ENCODE measurements around the genes LCE1D, S100A12 and RPS27.

- RRBS = 12% methylated on average over 2 of the region's 6 CpGs
Observed at GRCh38 chr1:152796479-152796988, at the start of gene LCE1D. LCE1D (plus strand) TSS chr1:152796721.

- RRBS = no CpG with 5 or more reads among the region's 1 CpG
Observed at GRCh38 chr1:153375451-153376045, at the start of gene S100A12. S100A12 (minus strand) TSS chr1:153375621.

GRCh38 chr1:153390055-153390350, 870 bp downstream of the S100A8 start:
- RRBS = no CpG with 5 or more reads among the region's 4 CpGs

DNA sequence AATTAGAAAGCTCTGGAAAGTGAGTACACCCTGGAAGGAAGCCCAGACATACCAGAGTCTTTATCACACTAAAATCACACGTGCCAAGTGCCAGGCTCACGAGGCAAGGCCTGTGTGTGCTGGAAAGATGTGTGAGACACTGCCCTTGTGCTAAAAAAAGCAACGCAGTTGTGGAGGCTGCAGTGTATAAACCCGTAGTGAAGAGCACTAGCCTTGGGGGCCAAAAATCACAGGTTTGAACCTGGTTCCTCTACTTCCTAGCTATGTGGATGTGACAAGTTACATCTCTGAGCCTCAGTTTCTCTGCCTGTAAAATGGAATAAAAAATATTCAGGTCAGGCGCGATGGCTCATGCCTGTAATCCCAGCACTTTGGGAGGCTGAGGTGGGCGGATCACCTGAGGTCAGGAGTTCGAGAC, 28.4 kb upstream of the S100A7 start:
- RRBS = no CpG with 5 or more reads among the region's 8 CpGs

DNA sequence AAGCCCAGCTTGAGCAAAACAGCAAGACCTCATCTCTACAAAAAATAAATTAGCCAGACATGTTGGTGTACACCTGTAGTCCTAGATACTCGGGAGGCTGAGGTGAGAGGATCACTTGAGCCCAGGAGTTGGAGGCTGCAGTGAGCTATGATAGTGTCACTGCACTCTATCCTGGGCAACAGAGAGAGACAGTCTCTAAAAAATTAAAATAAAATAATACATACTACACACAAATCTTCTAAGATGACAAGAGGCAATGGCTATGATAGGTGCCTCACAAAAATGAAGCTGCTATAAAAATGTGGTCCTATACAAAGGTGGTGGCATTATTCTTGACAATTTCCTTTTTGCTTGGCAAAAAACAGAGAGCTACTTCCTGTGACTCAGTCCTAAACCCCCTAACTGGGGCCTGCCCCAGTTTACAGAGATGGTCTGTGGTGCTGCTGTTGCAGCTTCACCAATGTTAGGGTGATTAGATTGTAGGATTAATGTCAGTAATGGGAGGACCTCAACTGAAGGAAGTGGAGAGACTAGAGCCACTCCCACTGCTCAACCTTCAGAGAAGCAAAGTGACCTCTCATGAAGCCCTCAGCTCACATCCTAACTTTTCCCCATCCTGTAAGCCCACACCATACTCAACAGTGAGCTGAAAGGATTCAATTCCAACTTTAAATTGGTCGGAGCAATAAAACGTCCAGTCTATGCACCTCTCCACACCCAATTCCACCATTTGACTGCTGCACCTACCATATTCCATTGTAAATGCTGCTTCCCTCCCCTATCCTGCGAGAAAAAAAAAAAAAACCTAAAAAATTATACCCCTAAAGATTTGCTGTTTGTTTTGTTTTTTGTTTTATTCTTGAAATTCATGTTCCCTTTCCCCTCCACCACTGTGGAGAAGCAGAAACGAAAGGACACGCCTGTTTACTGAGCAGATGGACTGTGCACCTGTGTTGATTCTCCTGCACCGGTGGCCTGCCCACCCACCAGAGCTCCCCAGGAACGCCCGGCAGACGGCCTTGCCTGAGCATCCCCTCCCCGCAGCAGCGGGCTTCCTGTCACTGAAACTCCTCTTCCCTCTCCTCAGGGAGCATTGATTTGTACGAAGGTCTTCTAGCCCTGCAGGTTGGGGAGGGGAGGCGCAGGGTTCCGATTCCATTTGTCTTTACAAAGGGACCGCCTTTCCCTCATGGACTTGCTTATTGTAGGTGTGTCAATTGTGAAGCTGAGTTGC, 3.5 kb downstream of the S100A6 start:
- RRBS = 19% methylated on average over 2 of the region's 16 CpGs

GRCh38 chr1:153538272-153538792, 2.4 kb downstream of the S100A5 start:
- RRBS = no CpG with 5 or more reads among the region's 7 CpGs

GRCh38 chr1:153598682-153599250, 14.2 kb downstream of the S100A16 start:
- RRBS = no CpG with 5 or more reads among the region's 2 CpGs

- RRBS = no CpG with 5 or more reads among the region's 9 CpGs
Observed at GRCh38 chr1:153636337-153636806, 2.5 kb downstream of the CHTOP start.

- RRBS = 20% methylated on average over 1 of the region's 22 CpGs
Observed at GRCh38 chr1:153670128-153670782, 538 bp downstream of the ILF2 start.

DNA sequence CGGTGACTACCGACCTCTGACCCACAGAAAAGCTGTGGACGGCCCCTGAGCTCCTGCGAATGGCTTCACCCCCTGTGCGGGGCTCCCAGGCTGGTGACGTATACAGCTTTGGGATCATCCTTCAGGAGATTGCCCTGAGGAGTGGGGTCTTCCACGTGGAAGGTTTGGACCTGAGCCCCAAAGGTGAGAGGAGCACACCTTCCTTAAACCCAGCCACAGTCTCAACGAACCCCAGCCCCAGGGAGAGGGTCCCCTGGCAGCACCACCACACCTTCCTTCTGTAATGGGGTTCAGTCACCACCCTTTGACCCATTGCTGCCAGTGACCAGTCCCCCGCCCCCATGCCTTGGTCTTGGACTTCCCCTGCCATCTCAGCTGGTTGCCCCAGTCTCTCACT, 9.1 kb downstream of the NPR1 start:
- RRBS = no CpG with 5 or more reads among the region's 9 CpGs

- RRBS = no CpG with 5 or more reads among the region's 10 CpGs
Observed at GRCh38 chr1:153697014-153697634, 18.6 kb downstream of the NPR1 start.

GRCh38 chr1:153773129-153774092, 1.8 kb upstream of the SLC27A3 start:
- RRBS = 51% methylated on average over 2 of the region's 13 CpGs

GRCh38 chr1:153808432-153809171, 33.4 kb downstream of the SLC27A3 start:
- RRBS = no CpG with 5 or more reads among the region's 8 CpGs

DNA sequence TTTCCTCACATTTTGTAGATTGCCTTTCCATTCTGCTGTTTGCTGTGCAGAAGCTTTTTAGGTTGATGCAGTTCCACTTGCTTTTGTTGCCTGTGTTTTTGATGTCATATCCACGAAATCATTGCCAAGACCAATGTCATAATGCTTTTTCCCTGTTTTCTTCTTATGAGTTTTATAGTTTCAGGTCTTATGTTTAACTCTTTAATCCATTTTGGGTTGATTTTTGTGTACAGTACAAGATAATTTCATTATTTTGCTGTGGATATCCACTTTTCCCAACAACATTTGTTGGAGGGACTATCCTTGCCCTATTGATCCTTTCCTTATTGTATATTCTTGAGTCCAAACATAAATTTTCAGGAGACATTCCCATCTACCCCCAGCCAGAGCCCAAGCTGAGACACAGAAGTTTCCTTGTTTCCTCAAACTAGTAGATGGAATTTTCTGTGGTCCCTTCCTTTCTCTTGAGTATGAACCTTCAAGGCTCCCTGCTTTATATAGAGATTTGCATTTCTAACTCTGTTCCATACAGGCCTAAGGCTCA, 69.1 kb downstream of the GATAD2B start:
- RRBS = no CpG with 5 or more reads among the region's 1 CpG

GRCh38 chr1:153948111-153948698, 1.7 kb upstream of the DENND4B start:
- RRBS = no CpG with 5 or more reads among the region's 5 CpGs

DNA sequence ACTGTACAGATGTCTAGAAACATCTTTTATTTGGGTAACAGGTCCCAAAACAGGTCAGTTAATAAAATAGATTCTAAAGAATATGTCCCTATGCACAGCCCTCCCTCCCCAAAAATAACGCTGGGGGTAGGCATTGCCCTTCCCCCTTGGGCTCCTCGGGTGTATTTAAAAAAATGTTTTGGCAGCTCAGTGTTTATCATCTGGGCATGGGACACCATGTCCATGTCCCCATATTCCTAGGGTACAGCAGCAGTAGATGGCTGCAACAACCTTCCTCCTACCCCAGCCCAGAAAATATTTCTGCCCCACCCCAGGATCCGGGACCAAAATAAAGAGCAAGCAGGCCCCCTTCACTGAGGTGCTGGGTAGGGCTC, 675 bp upstream of the CRTC2 start:
- RRBS = no CpG with 5 or more reads among the region's 3 CpGs

- RRBS = 4% methylated on average over 10 of the region's 25 CpGs
Observed at GRCh38 chr1:153964033-153964682, 821 bp upstream of the SLC39A1 start.

DNA sequence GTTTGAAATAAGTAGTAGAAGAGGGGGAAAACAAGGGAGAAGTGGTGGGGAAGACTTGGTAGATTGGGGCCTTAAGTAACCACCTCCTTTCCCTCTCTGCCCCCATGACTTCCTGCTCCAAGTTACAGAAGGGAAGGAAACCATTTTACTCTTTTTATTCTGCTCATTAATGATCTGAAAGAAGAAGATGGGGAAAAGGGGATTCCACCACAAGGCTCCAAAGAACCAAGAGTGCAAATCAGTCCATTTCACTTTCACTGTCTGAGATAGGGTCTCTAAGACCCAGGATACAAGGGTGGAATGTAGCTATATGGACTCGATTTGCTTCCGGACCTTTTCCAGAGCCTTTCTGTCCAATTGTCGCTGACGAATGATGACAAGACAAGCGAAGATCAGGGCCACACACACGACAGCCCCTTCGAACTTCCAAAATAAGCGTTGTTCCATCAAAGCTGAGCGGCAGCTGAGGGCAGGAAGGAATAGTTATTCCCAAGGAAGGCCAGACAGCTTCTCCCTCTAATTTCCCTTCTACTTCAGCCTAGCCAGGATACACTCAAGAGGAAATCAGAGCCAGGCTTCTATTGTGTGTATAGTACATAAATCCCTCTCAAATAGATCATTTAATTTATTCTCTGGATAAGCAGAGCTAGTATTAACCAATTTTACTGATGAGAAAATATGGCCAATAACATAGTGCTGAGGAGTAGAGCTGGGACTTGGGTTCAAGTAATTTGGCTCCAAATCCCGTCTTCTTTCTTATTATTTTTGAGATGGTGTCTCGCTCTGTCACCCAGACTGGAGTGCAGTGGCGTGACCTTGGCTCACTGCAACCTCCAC, 2.9 kb downstream of the JTB start:
- RRBS = no CpG with 5 or more reads among the region's 12 CpGs

GRCh38 chr1:153977106-153977544, 349 bp downstream of the JTB start:
- RRBS = 0% methylated on average over 6 of the region's 31 CpGs

- RRBS = no CpG with 5 or more reads among the region's 41 CpGs
Observed at GRCh38 chr1:153990416-153991407, at the start of gene RPS27. RPS27 (plus strand) TSS chr1:153990762.

Data from AG04449 (cell line).